ENCODE measurements around a stretch of chr7.

GRCh38 chr7:66758847-66759651 lies 18.5 kb downstream of the RABGEF1 start:
- PRO-cap, 2 experiments = no peak in any of the 2 experiments
- RAMPAGE, long total RNA, 5 experiments = no peak in any of the 5 experiments

DNA sequence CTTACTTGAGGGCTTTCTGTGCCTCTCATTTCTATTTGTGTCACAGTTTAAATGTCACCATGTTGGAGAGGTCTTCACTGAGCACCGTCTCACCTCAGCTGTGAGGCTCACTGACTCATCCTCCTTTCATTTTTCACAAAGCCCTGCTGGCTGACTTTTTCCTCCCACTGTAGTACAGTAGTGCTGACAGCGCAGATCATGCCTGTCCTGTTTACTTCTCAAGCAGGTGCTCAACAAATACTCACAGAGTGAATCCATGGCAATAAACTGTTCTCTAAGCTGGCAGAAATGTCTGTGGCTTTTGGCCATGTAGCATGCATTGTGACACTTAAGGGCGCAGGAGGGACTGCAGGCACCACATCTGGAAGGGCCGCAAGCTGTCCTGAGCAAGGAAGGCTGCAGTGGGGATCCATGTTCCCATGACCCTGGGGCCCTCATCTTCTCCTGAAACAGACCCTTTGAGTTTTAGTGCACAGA lies 60.7 kb upstream of the TMEM248 start:
- PRO-cap, 2 experiments = no peak in any of the 2 experiments
- RAMPAGE, long total RNA, 5 experiments = no peak in any of the 5 experiments

GRCh38 chr7:66948808-66949413 lies 27.9 kb downstream of the TMEM248 start:
- PRO-cap, 2 experiments = no peak in any of the 2 experiments
- RAMPAGE, long total RNA, 5 experiments = no peak in any of the 5 experiments

DNA sequence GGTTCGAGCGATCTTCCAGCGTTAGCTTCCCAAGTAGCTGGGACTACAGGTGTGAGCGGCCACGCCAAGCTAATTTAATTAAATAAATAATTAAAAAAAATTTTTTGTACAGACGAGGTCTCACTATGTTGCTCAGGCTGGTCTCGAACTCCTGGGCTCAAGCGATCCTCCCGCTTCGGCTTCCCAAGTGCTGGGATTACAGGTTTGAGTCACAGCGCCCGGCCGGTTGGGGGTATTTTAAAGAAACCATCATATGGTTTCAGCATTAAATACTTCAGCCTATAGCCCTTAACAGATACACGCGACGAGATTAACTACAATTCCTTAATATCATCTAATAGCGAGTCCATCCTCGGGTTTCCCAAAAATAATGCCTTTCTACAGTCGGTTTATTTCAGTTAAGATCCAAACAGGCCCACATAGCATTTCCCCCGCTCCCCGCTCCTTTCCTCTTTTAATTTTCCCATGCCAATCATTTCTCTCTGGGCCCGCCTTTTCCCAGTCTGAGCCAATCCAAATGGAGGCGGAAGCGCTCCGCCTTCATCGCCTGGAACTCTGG lies 427 bp upstream of the TYW1 start:
- PRO-cap, 2 experiments = peak in 2 of 2 experiments; most common minus-strand start position 372 of the sequence (in 1)
- RAMPAGE, long total RNA, 5 experiments = no peak in any of the 5 experiments

DNA sequence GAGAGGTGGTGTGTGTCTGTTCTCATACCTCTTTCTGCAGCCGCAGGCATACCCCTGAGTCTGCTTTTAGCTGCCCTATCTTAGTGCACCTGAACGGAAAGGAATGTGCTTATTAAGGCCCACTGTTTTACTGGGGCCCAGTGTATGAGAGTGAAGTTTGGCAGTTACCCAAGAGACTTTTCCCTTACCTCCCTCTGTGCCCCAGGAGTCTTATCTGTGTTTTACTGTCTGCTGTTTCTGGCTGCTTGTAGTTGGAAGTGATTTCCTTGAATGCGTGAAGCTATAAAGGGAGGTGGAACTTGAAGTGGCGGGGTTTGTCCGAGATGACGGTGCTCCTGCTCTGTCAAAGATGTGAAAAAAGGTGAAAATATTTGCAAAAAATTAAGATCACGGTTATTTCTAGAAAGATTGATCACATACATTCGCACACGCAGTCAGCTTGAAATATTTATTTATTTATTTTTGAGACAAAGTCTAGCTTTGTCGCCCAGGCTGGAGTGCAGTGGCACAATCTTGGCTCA lies 104.5 kb downstream of the TYW1 start:
- PRO-cap, 2 experiments = no peak in any of the 2 experiments
- RAMPAGE, long total RNA, 5 experiments = no peak in any of the 5 experiments

DNA sequence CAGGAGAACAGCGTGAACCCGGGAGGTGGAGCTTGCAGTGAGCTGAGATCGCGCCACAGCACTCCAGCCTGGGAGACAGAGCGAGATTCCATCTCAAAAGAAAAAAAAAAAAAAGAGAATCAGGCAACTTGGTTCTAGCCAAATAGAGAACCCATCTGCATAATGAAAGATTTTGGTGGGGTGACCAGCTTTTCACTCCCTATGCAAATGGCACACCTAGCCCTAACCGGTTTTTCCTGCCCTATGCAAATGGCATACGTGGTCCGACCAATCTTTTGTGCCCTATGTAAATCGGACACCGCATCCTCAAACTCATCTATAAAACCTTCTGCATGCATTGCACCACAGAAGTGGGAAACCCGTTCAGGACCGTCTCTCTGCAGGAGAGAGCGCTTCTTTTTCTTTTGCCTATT lies 115.8 kb downstream of the SPDYE21 start:
- PRO-cap, 2 experiments = no peak in any of the 2 experiments
- RAMPAGE, long total RNA, 5 experiments = no peak in any of the 5 experiments

- PRO-cap, 2 experiments = no peak in any of the 2 experiments
- RAMPAGE, long total RNA, 5 experiments = no peak in any of the 5 experiments
Observed at GRCh38 chr7:68422384-68422710, 1145.6 kb downstream of the SPDYE21 start.

GRCh38 chr7:68820711-68821033 lies 777.6 kb upstream of the AUTS2 start:
- PRO-cap, 2 experiments = peak in 2 of 2 experiments; most common plus-strand start chr7:68820912 (in 2)
- RAMPAGE, long total RNA, 5 experiments = no peak in any of the 5 experiments

GRCh38 chr7:69394281-69394729 lies 204.0 kb upstream of the AUTS2 start:
- PRO-cap, 2 experiments = no peak in any of the 2 experiments
- RAMPAGE, long total RNA, 5 experiments = no peak in any of the 5 experiments

DNA sequence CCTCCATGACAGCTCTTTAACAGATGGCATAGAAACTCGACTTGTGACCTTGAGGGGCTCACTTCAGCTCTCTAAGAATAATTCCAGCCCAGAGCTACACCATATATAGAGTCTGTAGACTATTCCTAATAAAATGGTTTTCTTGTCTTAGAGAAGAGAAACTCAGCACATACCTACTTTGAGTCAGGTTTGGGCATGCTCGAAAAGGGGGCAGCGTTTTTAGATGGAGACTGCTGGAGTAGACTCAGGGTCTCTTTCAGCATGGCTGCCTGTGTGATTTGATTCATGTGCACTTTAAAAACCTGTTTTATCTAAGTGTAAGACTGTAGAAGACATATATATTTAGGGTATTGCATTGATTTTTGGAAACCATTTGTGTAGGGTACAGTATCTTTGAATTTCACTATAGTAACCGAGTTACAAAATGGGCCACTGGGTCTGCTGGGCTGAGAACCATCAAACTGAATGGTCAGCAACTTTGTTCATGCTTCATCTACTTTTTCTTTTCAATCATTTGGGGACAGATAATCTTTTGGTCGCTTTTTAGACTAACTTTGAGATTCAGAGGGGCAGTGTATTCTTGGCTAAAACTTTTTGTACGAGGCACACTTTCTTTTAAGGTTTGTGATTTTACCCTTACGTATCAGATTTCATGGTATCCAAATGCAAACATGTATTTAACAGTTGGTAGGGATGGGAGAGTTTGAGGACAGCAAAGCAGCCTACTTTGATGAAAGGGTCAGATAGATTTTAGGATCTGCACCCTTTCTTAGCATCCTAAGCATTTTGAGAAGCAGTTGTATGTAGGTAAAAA lies 346.1 kb downstream of the AUTS2 start:
- PRO-cap, 2 experiments = no peak in any of the 2 experiments
- RAMPAGE, long total RNA, 5 experiments = no peak in any of the 5 experiments

- PRO-cap, 2 experiments = peak in 1 of 2 experiments; most common plus-strand start chr7:69967477 (in 1)
- RAMPAGE, long total RNA, 5 experiments = no peak in any of the 5 experiments
Observed at GRCh38 chr7:69967283-69967722, 369.0 kb downstream of the AUTS2 start.

DNA sequence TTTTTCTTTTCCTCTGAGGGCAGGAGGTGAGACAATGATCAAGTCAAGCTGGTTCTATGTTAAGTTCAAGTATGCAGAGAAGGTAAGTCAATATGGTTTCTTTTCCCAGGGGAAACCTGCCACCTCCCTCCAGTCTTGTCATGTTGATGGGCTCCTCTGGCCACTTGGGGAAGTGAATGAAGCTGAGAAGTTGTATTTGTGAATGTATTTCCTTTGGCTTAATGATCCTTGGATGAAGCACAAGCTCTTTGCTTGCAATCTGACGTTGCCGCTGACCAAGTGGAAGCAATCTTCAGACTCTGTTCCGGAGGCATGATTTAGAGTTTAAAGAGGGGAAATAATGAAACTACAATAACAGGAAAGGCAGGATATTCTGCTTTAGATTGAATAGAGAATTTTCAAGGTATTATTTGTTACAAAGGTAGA lies 369.5 kb downstream of the AUTS2 start:
- PRO-cap, 2 experiments = no peak in any of the 2 experiments
- RAMPAGE, long total RNA, 5 experiments = no peak in any of the 5 experiments

- PRO-cap, 2 experiments = no peak in any of the 2 experiments
- RAMPAGE, long total RNA, 5 experiments = no peak in any of the 5 experiments
Observed at GRCh38 chr7:70416561-70416965, 715.4 kb upstream of the GALNT17 start.

GRCh38 chr7:70449891-70450712 lies 681.8 kb upstream of the GALNT17 start:
- PRO-cap, 2 experiments = no peak in any of the 2 experiments
- RAMPAGE, long total RNA, 5 experiments = no peak in any of the 5 experiments

GRCh38 chr7:70496241-70497290 lies 635.4 kb upstream of the GALNT17 start:
- PRO-cap, 2 experiments = no peak in any of the 2 experiments
- RAMPAGE, long total RNA, 5 experiments = no peak in any of the 5 experiments

GRCh38 chr7:70506139-70506338 lies 625.9 kb upstream of the GALNT17 start:
- PRO-cap, 2 experiments = peak in 2 of 2 experiments; most common plus-strand start chr7:70506251 (in 2)
- RAMPAGE, long total RNA, 5 experiments = no peak in any of the 5 experiments

DNA sequence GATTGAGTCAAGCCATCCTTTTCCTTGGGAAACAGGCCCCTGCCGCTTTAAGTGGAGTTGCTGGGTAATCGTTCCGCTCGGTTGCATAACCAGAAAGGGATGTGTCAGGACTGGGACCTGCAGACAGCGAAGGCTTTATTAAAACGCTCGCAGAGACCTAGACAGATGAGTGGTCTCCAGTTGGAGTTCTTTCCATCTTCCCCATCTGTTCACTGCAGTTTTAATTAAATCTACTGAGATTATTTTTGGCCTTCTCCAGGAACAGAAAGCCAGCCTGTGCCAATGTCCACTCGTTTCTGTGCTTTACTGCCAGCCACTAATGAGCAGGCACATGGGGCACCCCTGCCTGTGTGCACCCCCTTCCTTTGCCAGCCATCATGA lies 557.0 kb upstream of the GALNT17 start:
- PRO-cap, 2 experiments = no peak in any of the 2 experiments
- RAMPAGE, long total RNA, 5 experiments = no peak in any of the 5 experiments

GRCh38 chr7:70590294-70590865 lies 541.6 kb upstream of the GALNT17 start:
- PRO-cap, 2 experiments = no peak in any of the 2 experiments
- RAMPAGE, long total RNA, 5 experiments = no peak in any of the 5 experiments

- PRO-cap, 2 experiments = no peak in any of the 2 experiments
- RAMPAGE, long total RNA, 5 experiments = no peak in any of the 5 experiments
Observed at GRCh38 chr7:70598931-70599888, 532.7 kb upstream of the GALNT17 start.

DNA sequence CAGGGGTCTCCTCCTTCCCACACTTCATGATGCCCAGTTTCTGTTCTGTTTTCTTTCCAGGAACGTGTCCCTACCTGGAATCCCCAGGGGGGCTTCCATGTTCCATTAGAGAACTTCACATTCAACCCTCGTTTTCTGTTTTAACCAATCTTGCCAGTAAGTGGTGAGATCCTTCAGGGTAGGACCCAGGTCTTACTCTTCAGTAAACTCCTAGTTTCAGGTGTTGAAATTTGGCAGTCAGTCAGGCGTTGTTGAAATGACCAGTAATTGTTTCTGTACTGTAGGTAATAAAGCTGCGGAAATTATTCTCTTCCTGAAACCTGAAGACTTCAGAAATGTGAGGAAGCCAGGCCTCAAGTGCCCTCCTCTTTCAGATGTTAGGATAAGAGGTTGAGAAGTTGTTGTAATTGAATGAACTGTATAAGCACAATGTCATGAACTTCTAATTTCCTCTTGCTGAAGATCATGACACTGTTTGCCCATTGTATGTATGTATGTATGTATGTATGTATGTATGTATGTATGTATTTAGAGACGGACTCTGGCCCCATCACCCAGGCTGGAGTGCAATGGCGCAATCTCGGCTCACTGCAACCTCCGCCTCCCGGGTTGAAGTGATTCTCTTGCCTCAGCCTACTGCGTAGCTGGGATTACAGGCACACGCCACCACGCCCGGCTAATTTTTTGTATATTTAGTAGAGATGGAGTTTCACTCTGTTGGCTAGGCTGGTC lies 402.4 kb upstream of the GALNT17 start:
- PRO-cap, 2 experiments = no peak in any of the 2 experiments
- RAMPAGE, long total RNA, 5 experiments = no peak in any of the 5 experiments

Data from thyroid gland (tissue), 7 donors.